ENCODE data around the genes RPS4Y1 and AMELY.

- PRO-cap, result no peak
- RAMPAGE, long total RNA, result no peak
- RRBS, result no CpG with 5 or more reads among the region's 33 CpGs
These were observed at the start of gene RPS4Y1 for GRCh38 chrY:2841339-2842050. RPS4Y1 (plus strand) TSS chrY:2841602.

DNA sequence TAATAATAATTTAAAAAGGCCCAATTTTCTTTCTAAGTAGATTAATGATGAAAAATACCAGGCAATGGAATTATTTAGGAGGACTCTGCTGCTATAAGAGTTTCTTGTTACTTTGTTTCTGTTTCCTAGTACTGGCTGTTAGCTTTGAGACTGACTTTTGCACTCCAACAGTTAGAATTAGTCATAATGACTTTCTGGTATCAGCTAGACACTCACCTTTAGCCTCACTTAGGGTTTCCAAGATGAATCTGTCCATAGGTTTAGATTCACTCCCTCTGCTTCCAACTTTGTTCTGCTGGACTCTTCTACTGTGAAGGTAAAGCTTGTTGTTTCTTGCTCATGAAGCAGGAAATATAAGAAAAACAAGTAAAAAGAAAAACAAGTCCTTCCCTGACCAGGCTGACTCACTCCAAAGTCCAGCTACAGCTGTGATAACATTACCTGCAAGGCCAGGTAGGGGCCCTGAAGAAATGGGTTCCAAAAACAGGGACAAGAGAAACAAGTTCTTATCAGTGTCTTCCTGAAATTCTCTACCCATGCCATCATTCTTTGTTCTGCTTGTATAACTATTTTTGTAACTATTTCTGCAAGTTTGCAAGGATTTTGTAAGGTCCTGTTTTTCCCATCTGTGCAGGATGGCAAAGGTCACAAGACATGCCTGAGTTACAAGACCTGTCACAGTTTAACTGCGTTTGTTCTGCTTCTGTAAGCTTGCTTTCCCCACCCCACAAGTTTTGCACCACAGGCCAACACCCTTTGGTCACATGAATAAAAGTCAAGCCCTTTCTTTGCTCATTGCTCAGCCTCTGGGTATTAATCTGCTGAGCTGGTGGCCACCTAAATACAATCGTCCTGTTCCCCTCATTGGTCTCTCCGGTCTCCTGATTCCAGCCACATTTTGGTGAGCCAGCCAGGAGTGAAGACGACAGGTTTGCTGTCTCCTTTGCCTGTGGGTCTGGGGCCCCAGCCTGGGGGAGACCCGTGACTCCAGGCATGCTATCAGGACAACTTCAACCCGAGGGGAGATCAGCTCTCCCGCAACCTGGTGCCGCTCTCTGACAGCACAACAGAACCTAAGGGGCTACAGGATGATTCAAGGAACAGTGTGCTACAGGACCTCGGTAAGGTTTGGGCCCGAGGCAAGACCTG lies 67.3 kb downstream of the ZFY start:
- PRO-cap, result no peak
- RAMPAGE, long total RNA, result no peak
- RRBS, result no CpG with 5 or more reads among the region's 10 CpGs

DNA sequence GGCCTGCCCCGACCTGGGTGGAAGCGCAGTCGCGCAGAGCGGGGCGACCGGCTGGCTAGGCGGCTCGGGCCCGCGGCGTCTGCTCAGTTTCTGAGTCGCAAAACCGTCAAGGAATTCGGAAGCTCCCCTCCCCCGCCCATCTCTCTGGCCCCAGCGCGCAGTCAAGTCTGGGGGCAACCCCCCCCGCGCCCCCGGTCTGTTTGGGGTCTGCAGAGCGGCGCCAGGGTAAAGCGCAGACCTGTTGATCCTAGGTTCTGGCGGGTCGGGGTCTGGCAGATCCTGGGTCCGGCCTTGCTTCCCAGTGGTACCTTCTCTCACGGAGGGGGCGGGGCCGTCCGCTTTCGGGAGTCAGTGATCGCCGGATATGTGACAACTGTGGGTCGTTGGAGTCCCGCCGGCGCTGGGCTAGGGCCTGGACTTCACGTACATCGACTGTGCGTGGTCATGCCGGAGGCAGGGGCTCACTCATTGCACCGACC lies at the start of gene AMELY:
AMELY (minus strand) TSS at position 318 of the 479 bp plus-strand sequence.
- PRO-cap, result no peak
- RAMPAGE, long total RNA, result no peak
- RRBS, result no CpG with 5 or more reads among the region's 43 CpGs

GRCh38 chrY:7289867-7290278 lies 378.3 kb upstream of the AMELY start:
- PRO-cap, result no peak
- RAMPAGE, long total RNA, result no peak
- RRBS, result no CpG with 5 or more reads among the region's 6 CpGs

DNA sequence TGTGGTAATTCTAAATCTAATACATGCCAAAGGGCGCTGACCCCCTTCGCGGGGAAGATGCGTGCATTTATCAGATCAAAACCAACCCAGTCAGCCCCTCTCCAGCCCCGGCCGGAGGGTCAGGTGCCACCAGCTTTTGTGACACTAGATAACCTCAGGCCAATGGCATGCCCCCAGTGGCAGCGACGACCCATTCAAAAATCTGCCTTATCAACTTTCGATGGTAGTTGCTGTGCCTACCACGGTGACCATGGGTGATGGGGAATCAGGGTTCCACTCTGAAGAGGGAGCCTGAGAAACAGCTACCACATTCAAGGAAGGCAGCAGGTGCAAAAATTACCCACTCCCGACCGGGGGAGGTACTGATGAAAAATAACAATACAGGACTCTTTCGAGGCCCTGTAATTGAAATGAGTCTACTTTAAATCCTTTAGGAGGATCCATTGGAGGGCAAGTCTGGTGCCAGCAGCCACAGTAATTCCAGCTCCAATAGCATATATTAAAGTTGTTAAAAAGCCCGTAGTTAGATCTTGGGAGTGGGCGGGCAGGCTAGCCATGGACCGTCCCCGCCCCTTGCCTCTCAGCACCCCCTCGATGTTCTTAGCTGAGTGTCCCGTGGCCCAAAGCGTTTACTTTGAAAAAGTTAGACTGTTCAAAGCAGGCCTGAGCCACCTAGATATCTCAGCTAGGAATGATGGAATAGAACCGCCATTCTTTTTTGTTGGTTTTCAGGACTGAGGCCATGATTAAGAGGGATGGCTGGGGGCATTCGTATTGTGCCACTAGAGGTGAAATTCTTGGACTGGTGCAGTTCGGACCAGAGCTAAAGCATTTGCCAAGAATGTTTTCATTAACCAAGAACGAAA lies 670.0 kb downstream of the TSPY10 start:
- PRO-cap, result unidirectional peak, plus-strand start at position 313 of the sequence; unidirectional peak, plus-strand start at position 434 of the sequence; unidirectional peak, plus-strand start at position 650 of the sequence
- RAMPAGE, long total RNA, result no peak
- RRBS, result no CpG with 5 or more reads among the region's 24 CpGs

- PRO-cap, result no peak
- RAMPAGE, long total RNA, result no peak
- RRBS, result no CpG with 5 or more reads among the region's 15 CpGs
These were observed 231.3 kb downstream of the DDX3Y start for GRCh38 chrY:13136067-13136274.

DNA sequence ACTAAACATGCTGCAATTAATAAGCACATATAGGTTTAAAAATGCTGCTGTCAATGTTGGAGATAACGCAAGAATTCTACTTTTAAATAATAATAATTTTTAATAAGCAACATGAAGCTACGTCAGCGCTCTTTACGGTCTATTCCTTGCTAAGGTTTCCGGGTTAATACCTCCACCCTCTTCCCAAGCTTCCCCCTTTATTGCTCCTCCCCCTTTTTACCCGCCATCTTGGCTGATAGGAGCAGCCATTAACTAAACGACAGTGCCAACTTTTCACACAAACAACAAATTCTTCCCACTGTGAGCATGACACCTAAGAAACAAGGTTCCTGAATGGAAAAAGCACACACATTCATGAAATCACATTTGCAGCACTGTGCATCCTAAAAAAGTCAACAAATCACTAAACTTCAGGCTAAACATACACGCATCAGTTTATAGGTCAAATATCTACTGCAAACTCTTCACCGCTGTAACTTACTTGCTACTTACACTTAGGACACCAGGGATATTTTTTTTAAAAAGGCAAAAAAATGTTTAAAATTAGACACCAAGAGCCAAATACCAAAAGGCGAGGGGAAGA lies 1.4 kb downstream of the UTY start:
- PRO-cap, result no peak
- RAMPAGE, long total RNA, result no peak
- RRBS, result no CpG with 5 or more reads among the region's 10 CpGs